ENCODE data around the genes LRP4 and ARFGAP2.

- PRO-cap, 2 experiments = no peak in any of the 2 experiments
These were observed 4.2 kb downstream of the PEX16 start for GRCh38 chr11:45913443-45913884.

- PRO-cap, 2 experiments = no peak in any of the 2 experiments
These were observed 89.6 kb downstream of the LARGE2 start for GRCh38 chr11:46011900-46012598.

- PRO-cap, 2 experiments = no peak in any of the 2 experiments
These were observed 339 bp downstream of the CREB3L1 start for GRCh38 chr11:46277802-46278199.

DNA sequence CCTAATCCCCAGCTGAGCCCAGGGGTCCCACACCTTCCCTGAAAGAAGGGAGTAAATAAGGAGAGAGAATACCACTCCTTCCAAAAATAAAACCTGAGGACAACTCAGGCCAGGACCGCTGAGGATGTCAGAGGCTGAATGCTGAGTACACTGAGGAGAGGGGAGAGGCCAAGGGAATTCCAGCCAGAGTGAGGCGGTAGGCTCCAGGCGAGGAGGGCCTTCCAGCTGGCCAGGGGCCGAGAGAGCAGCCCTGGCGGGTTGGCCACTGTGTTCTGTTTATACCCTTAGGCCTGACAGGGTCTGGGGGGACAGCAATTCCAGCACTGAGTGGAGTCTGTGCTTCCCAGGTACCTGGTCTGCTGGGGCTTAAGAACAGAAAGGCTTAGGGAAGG is 14.3 kb downstream of the CREB3L1 start:
- PRO-cap, 2 experiments = no peak in any of the 2 experiments

DNA sequence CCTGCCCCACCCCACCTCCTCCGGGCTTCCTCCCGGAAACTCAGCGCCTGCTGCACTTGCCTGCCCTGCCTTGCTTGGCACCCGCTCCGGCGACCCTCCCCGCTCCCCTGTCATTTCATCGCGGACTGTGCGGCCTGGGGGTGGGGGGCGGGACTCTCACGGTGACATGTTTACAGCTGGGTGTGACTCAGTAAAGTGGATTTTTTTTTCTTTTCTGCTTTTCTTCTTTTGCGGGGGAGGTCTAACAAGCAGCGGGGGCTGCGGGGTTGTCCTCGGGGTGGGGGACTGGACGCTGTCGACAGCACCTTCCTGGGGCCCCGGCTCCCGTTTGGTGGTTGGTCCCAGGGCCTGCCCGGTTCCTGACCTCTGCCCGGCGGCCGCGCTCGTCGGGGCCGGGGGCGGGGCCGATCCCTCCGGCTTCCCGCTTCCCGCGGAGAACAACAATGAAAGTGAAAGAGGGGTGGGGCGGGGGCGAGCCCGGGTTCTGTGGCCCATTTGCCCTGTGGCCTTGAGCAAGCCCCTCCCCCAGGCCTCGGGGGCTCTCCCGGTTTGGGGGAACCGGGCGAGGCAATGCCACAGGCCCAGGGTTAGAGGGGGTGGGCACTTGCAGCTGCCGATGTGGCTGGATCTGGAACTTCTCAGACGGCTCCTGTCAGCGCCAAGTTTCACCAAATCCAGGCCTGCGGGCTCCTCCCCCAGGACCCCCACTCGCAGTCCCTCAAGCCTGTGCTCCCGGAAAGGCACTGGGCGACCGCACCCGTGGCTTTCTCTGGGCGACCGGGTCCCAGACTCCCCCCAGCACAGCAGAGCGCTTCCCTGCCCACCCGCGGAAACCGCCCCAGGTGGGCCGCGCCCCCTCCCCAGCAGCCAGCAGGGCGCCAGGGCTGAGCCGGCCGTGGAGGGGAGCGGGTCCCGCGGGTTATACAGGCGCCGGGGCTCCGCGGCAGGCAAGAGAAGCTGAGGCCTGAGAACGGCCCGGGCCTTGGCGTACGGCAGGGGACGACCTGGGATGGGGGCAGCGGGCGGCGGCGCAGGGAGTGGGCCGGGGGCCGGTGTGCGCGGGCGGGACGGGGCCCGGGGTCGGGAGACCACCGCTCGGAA is 777 bp upstream of the MDK start:
- PRO-cap, 2 experiments = peak in 2 of 2 experiments; most common plus-strand start position 453 of the sequence (in 2); most common minus-strand start position 330 of the sequence (in 1)

- PRO-cap, 2 experiments = no peak in any of the 2 experiments
These were observed 23.9 kb downstream of the ARHGAP1 start for GRCh38 chr11:46676327-46677187.

- PRO-cap, 2 experiments = no peak in any of the 2 experiments
These were observed 19.3 kb upstream of the CKAP5 start for GRCh38 chr11:46865187-46866027.

DNA sequence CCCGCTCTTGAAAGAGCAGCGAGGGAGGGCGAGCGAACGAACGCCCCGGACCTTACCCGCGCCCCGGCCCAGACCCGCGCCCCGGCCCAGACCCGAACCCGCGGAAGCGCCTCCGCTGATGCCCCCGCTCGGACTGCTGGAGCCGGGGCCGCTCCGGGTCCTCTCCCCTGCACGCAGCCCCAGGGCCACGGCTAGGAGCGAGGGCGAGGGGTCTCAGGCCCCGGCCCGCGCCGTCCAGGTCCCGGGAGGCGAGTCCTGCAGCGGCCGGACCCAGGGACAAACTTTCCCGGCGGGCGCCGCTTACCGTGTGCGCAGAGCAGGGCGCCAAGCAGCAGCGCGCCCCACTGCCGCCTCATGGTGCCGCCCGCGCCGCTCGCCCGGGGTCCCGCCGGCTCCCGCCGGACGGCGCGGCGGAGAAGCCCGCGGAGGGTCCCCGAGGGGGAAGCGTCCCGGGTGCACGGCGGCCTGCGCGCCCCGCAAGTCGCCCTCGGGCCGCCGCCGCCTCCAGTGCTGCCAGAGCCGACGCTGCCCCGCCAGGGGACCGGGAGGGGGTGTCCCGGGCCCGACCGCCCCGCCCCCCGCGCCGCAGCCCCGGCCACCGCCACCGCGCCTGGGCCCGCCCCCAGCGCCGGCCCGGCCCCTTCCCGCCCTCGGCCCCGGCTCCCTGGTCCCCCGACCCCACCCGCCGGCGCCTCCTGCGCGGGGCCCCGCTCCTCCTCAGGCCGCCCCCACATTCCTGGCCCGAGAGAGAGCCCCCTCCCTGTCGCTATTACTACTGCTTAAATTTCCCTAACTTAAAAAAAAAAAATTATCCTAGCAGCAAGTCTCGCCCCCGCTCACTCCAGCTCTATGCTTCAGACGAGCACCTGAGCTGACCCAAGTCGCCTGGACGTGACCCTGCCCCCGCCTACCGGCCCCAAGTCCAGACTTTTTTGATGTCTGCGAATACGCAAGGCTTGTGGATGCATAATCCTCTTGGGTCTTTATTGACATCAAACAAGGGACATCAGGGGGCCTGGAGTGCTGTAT is at the start of gene LRP4:
LRP4 (minus strand) TSS at position 527 of the 1,029 bp plus-strand sequence.
- PRO-cap, 2 experiments = peak in 1 of 2 experiments; most common minus-strand start position 506 of the sequence (in 1)

GRCh38 chr11:47155130-47155654 is 21.5 kb downstream of the ARFGAP2 start:
- PRO-cap, 2 experiments = no peak in any of the 2 experiments

GRCh38 chr11:47161699-47162294 is 14.9 kb downstream of the ARFGAP2 start:
- PRO-cap, 2 experiments = no peak in any of the 2 experiments

DNA sequence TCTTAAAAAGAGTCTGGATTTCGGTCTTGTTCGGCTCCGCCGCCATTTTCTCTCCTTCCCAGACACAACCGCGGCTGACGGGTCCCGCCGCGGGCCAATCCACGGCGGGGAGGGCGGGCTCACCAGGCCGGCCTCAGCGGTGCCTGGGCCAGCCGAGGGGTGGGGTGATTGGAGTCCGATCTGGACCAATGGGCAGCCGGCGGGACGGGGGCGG is at the start of gene ARFGAP2:
ARFGAP2 (minus strand) TSS at position 72 of the 214 bp plus-strand sequence.
- PRO-cap, 2 experiments = peak in 2 of 2 experiments; most common minus-strand start position 70 of the sequence (in 2)

DNA sequence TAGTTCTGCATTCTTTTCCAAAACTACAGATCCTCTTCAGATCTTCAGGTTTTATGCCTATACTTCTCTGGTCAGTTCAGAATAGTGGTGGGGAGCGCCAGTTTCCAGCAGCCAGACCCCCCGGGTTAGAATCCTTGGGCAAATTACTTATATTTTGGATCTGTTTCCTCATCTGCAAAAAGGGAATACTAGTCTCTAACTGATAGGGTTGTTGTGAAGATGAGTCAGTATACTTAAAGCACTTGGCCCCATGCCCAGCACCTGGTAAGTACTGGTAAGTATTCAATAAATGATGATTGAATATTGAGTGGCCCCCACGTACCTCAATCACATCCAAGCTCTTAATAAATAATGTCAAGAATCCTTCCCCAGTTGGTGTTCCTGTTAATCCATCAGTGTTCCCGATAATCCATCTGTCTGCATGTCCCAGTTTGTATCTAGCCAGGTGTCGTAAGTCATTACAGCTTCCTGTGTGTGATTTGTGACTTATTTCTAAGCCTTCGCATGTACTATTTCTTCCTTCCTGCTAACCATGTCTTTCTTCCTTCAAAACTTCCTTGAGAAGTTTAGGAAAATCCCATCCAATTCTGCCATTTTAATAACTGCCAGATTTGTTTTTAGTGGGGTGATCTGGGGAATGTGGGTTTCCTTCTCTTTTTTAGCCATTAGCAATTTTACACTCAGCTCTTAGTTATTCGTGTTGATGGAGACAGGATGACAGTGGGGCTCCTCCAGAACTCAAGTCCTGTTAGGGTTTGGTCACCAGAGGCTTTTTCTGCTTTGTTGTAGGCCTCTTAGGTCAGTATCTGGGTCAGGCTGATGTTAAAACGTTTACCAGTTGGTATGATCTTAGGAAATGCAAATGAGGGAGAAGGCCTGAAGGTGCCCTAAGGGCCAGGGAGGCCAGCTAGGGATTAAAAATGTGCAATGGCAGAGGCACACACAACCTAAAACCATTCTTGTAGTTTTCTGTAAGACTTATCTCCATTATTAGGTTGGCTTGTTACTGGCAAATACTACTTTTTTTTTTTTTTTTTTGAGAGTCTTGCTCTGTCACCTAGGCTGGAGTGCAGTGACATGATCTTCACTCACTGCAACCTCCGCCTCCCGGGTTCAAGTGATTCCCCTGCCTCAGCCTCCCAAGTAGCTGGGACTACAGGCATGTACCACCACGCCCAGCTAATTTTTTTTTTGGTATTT is 11.8 kb downstream of the ACP2 start:
- PRO-cap, 2 experiments = no peak in any of the 2 experiments

DNA sequence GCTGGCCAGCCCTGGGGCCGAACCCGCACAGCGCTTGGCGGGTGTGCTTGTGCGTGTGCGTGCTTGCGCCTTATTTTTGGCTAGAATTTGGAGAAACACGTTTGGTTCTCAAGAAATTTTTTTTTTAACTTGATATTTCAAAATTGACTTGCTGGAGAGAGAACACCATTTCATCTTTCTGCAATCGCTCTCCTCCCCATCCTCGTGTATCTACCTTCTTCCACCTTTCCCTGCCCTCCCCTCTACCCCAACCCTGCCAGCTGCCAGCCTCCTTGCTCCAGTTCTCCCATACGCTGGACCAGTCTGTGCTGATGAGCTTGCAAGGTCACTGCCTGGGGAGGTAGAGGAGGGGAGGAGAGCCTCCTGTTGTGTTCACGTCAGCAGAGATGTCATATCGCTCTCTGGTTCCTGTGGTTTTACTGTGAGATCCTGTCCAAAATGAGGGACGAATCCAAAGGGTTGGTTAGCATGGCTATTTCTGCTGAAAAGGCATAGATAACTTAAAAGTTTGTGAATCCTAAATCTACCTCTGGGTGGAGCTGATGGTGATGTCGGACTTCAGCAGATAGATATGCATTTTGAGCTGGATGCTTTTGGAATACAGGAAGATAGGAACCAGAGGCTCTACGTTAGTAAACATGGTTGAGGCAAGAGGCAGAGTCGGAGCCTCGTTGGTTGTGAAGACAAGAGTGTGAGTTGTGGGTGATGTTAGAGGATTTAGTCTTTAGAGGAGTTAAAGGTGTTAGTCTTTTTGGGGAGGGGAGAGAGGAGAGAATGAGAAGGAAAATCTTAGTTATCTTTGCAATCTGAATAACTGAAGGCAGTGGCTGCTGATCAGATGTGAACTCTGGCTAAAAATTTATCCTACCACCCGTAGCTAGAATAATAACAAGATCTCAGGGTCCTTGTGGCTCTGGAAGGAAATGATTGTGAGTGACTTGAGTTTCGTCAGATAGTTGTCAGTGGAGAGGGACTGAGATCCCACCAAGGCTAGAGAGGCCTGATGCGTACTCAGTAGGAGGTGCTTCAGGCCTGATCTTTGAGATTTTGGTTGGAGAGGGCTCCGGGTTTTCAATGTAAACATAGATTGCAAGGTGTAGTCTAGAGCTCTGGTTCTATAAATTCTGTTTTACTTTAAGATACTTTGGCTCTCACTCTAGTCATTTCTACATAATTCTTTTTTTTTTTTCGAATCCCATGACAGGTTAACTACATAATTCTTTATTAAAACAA is 13.2 kb downstream of the NR1H3 start:
- PRO-cap, 2 experiments = peak in 1 of 2 experiments; most common minus-strand start position 313 of the sequence (in 1)

DNA sequence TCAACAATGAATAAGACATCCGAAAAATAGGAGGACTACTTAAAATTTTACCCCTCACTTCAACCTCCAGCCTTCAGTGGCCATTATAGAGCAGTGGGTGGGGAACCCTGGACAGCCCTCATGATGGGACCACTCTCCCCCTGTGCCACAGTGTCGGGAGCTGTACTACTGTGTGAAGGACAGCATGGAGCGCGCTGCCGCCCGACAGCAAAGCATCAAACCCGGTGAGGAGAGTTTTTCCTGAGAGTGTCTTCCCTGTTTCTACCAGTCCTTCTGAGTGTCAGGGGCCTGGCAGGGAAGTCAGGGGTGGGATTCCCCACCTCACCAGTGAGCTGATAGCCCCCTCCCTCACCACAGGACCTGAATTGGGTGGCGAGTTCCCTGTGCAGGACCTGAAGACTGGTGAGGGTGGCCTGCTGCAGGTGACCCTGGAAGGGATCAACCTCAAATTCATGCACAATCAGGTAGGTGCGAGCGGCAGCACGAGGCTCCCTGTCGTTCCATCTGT is 28.3 kb downstream of the MYBPC3 start:
- PRO-cap, 2 experiments = no peak in any of the 2 experiments

- PRO-cap, 2 experiments = no peak in any of the 2 experiments
These were observed 9.5 kb downstream of the MYBPC3 start for GRCh38 chr11:47342939-47343495.

GRCh38 chr11:47347241-47348119 is 5.0 kb downstream of the MYBPC3 start:
- PRO-cap, 2 experiments = no peak in any of the 2 experiments

- PRO-cap, 2 experiments = no peak in any of the 2 experiments
These were observed 458 bp downstream of the SPI1 start for GRCh38 chr11:47377924-47378253.

DNA sequence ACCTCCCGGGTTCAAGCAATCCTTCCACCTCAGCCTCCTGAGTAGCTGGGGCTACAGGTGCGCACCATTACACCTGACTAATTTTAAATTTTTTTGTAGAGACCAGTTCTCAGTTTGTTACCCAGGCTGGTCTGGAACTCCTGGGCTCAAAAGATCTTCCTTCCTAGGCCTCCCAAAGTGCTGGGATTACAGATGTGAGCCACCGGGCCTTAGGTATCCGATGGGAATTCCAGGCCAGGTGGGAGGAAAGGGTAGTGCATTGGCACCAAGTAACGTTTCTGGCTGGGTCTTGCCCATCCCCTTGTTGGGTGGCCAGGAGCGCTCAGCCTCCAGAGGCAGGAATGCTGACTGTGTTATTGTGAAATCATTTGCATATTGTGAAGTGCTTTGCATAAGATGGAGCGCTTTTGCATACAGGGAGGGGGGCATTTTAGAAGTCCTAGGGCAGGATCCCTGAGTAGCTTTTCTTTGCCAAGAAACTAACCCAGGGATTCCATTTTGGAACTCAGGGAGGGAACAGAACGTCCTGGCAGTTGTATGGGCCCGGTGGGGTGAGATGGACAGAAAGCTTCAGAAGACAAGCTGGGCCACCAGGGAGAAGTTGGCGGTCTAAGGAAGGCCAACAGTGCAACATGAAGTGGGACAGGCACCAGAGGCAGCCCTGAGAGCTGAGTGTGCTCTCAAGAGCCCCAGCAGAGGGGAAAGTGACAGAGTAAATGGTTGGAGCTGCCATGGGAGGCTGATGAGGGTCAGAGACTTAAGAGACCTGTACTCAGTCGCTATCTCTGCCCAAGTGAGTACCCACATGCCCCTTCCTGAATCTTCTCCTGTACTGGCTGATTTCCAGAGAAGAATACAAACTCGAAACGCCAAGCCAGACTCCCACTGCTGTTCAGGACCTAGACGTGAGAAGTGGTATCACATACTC is 1.4 kb upstream of the SLC39A13 start:
- PRO-cap, 2 experiments = no peak in any of the 2 experiments

- PRO-cap, 2 experiments = no peak in any of the 2 experiments
These were observed 5.4 kb downstream of the SLC39A13 start for GRCh38 chr11:47413531-47414497.

GRCh38 chr11:47437501-47438124 is 11.3 kb downstream of the RAPSN start:
- PRO-cap, 2 experiments = peak in 2 of 2 experiments; most common plus-strand start chr11:47437977 (in 1); most common minus-strand start chr11:47437759 (in 2)